ENCODE measurements around the genes RAB3IL1, SCGB2A2 and UQCC3.

DNA sequence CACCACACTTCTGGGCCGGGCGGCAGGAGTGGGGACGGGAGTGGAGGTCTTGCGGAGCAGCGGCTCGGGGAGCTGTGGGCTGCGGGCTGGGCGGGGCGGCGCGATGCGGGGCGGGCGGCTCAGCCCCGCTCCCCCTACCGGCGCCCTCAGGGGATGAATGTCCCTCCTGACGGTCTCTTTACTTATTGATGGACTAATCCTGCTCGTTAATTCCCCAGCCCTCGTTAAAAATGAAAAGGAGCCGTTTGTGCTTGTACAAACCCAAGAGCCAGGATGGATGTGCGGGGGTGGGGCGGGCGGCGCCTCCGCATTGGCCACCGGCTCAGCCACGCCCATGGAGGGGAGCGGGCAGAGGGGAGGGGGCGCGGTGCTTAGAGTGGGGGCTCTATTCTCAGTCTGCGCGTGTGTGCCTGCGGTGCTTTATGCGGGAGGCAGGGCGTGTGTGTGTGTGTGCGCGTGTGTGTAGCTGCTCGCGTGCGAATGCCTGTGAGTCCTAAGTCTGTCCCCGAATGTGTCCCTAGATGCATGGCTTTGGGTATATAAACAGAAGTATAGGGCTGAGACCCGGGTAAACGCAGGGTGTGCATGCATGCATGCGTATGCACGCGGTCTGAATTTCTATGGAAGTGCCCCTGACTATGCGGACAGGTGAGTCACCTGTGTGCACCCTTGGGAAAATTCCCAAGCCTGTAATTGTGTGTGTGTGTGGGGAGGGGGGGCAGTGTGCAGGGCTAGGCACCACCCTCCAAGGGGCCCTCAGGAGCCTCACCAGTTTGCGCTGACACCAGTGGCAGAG is 25.3 kb downstream of the SYT7 start:
- PRO-cap, result no peak

DNA sequence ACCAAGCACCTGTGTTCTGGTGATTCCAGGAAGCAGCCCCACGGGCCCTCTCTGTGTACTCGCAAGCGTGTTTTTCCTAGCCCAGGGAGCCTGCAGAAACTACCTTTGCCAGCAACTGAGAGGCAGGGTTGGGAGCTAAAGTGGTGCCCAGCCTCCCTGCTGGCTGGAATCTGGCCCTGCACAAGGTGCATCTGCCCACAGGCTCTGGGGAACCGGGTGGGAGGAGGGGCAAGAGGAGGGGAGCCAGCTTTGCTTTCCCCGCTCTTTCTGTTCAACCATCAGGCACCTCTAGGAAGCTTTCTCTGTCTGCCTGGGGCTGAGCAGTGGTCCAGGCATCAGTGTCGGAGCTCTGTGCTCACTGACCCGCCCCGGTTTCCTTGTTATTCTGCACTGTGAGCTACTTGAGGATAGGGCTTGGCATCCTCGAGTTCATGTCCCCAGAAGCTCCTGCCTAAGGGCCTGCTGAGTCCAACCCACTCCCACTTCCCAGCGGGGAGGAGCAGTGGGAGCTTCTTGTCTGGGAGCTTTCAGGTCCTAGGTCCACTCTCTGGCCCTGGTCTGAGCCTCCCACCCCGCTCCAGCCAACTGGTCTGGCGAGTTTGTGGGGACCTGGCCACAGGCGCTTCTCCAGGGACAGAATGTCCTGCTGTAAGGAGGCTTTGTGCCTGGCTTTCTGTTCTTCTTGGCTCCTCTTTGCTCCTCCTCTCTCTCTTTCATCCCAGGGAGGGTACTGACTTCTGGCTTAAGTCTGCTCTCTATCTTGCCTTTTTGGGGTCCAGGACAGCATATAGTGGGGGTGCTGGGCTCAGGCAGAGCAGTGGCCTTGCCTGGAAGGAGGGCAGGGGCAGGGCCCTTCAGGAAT is 15.0 kb downstream of the DAGLA start:
- PRO-cap, result no peak

GRCh38 chr11:61706442-61706947 is 26.3 kb downstream of the DAGLA start:
- PRO-cap, result no peak

DNA sequence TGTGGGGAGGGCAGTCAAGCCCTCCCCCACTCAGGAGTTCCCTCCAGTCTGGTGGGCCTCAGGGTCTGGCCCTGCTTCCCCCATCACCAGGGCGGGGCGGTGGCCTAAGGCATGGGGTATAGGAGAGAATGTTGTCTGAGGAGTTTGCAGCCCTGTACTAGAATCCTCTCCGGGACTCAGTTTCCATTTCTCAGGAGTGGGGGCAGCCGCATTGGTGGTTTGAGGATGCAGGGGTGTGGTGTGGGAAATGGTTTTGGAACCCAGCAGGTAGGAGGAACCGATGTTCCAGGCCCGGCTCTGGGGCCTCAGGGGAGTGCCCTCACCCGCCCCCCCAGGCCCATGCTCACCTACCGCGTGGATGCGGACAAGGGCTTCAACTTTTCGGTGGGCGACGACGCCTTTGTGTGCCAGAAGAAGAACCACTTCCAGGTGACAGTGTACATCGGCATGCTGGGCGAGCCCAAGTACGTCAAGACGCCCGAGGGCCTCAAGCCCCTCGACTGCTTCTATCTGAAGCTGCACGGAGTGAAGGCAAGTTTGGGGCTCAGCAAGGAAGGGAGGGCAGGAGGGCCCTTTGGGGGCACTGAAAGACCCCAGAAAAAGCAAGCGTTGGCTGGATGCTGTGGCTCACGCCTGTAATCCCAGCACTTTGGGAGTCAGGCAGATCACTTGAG is 18.6 kb downstream of the TMEM258 start:
- PRO-cap, result no peak

DNA sequence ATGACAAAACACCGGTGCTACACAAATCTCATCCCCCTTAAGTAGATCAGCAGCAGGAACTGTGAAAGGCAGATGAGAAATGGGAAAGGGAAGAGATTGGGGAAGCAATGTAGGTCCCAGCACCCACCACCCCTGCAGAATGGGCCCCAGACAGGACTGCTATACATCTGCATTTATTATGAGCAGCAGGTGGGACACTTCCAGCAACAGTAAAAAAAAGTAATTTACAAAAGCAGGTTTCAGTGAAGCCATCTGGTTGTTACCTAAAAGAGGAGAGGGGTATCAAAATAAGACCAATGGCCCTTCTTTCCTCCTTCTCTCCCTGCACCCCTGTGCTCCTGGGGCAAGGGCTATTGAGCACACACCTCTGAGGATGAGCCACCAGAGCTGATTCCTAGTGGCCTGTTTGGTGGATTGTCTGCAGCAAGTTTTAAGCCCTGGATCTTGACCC is 3.4 kb downstream of the TMEM258 start:
- PRO-cap, result no peak

DNA sequence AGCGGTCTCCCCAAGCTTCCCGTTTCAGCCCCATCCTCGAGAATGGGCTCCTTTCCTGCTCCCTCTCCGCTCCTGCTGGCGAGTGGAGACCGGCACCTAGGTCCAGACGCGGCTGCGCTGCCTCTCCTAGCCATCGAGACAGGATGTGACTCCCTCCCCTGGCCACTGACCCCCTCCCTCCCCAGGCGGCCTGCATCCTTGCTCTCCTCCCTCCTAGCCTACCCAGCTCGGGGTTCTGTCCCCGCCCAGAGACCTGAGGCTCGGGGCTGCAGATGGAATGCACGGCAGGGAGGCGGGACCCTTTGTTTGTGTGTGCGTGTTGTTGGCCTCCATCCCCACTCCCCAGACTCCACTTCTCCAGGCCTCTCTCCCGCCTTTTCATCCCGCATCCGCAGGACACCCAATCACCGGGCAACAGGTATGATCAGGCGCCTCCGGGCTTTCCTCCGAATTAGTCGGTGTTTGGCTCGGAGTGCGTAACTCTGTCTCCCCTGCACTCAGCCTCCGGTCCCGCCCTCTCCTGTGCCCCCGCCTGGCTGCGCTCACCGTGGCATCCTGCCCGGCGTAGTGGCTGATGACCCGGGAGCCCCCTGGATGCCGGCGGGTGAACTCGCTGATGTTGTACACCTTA is 679 bp downstream of the FADS1 start:
- PRO-cap, result bidirectional peak, plus-strand start at position 263 of the sequence, minus-strand start at position 140 of the sequence; bidirectional peak, plus-strand start at position 454 of the sequence, minus-strand start at position 457 of the sequence; bidirectional peak, plus-strand start at position 574 of the sequence, minus-strand start at position 506 of the sequence

DNA sequence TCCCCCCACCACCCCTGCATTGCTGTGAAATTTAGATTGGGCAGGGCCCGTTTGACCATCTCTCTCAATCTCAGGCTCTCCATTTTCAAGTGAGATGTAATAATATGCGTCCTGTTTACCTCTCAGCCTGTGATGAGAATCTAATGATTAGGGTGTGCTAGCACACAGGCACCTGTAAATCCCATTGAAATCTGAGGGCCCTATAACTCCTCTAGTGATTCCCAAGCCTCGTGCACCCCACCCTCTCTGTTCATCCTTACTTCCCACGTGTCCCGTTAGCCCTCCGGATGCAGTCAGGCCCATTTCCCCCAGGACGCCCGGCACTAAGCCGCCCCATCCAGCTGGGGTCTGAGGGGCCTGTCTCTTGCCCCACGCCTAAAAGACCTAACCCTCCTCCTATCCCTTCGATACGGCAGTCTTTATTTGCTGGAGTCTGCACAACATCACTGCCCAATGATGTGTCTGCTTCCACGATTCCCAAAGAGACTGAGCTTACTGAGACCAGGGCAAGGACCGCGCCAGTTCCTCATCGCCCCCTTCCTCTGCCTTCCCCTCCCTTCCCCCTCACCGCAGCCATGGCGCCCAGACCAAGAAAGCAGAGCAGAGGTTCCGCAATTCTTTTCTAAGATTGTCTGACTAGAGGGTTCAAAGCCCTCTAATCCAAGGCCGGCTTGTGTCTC is 1.1 kb upstream of the FADS2 start:
- PRO-cap, result no peak

DNA sequence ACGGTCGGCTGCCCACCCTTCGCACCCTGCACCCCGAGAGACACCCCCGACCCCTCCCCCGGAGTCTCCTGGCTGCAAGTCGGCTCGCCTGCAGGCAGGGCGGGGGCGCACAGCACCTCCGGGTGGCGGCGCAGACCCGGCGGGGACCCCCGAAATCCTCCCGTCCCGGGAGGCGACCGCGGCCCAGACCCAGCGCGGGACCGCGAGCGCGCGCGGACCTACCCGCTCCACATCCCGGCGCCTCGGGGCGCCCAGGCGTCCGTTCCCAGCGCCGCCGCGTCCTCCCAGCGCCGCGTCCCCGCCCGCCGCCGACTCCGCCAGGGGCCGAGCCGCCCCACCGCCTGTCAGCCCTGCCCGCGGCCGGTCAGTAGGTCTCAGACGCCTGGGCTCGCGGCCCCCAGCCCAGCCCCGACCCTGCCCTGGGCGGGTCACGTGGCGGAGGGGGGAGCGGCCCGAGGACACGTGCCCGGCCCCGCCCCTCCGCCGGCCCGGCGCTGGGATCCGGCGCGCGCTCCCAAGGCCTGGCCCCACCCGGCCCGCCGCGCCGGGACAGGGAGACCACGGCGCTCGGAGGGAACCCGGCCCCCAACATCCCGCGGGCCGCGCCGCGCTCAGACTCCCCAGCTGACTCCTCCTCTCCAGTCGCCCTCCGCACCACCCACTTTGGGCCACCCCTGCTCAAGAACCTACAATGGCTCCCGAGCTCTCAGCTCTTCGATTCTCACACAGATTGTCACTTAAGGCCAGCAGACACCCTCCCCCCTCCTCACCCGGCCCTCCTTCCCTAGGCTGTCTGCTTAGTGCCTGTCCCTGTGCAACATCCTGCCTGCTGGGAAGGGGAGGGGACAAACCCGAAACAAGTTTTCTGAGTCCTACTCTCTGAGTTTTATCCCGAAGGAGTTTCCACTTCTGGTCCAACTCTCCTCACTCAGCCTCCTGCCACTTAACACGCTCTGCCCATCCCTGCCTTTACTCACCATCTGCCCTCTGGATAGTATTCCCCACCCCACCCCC is at the start of gene RAB3IL1:
Gene RAB3IL1, minus strand, starts transcription at position 432 of the 1,014 bp plus-strand sequence.
- PRO-cap, result bidirectional peak, plus-strand start at position 530 of the sequence, minus-strand start at position 411 of the sequence

GRCh38 chr11:61959366-61960079 is 7.9 kb downstream of the FTH1 start:
- PRO-cap, result no peak

DNA sequence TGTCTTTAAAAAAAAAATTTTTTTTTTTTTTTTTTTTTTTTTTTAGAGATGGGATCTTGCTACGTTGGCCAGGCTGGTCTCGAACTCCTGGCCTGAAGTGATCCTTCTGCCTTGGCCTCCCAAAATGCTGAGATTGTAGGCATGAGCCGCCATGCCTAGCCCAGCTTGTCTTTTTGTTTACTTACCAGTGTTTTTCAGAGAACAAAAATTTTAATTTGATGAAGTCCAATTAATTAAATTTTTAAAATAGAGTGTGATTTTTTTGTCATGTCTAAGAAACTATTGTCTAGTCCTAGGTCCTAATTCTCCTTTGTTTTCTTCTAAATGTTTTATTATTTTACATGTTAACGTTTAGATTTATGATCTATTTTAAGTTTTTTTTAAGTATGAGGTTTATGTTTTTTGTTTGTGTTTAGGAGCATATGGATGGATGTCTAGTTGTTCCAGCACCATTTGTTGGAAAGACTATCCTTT is 29.9 kb downstream of the INCENP start:
- PRO-cap, result no peak

GRCh38 chr11:62269736-62270449 is at the start of gene SCGB2A2:
Gene SCGB2A2 (plus strand): TSS chr11:62270158.
- PRO-cap, result no peak

DNA sequence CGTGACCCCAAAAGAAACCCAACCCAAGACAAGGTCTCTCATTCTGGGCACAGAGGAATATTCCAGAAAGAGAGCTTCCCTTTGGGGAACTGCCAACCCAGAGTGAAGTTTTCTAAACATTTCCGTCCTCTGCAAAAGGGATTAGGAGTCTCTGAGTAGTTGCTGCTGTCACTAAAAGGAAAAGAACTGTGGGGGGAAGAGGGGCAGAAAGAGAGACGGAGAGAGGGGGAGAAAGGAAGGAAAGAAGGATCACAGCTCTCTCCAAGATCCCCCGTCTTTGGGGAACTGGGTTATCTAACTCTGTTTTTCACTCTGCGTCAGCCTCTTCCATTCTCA is 726 bp downstream of the SCGB1A1 start:
- PRO-cap, result no peak

DNA sequence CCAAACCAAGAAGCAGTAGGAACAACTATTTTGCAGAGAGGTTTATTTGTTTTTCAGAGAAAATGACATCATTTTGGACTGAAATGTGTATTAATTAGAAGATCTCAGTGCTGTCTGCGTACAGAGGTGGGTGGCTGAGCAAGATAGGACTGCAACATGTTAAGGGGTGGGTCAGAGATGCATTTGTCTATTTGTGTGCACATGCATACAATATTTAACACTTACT is 1.1 kb downstream of the SCGB1A1 start:
- PRO-cap, result no peak

- PRO-cap, result no peak
Measured at GRCh38 chr11:62427979-62428279, 9.1 kb downstream of the SCGB1A1 start.

GRCh38 chr11:62500113-62500965 is 46.3 kb downstream of the AHNAK start:
- PRO-cap, result no peak

DNA sequence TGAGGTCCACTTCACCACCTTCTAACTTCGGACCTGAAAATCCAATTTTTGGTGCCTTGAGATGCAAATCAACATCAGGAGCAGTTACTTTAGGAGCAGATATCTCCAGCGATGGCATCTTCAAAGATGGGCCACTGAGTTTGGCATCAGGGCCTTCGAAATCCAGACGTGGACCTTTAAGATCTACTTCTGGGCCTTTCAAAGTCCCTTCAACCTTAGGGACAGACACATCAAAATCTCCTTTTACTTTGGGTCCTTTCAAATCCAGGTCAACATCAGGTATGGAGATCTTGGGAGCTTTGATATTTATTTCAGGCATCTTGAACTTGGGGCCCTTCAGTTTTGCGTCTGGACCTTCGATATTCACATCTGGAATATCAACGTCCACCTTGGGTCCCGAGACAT is 27.0 kb downstream of the AHNAK start:
- PRO-cap, result no peak

- PRO-cap, result no peak
Measured at GRCh38 chr11:62570704-62571309, 2.9 kb downstream of the EEF1G start.

DNA sequence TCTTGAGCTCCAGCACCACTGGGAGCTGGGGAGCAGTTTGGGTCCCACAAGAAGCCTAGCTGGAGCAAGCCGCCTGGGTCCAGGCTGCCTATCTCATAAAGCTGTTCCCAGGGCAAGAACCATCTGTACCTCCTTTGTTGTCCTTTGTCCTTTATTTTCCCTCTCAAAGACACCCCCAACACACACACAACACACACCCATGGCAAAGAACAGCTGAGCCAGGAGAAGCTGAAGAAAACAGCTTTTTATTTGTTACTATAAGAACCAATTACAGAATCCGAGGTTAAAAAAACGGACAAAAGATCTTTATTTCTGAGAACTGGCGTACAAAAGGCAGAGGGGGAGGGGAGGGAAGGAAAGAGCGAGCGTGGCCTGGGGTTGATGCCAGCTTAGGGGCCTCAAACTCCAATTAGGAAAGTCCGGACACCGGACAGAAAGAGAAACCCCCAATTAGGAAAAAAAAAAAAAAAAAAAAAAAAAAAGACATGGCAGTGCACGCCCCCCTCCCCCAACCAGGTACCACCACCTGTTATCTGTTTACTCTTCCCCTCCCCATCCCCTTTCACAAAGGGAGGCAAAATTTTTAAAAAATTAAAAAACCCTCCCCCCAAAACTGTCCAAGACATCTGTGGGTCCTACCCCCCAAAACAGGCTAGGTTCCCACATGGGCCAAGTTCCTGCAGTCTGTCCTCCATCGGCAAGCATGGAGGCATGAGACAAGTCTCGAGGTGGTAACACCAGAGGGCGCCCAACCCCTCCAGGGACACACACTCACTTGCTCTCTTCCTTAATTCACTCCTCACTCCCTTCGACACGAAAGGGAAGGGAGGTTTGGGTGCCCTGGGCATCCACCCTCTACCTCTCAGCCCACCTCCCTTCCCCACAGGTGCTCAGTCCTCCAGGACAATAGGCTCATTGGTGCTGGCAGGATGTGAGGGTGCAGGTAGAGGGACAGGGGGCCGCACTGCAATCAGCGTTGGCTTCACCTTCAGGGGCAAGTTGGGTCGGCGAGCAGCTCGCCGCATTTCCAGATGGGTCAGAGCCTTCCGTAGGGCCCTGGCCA is 2.0 kb upstream of the TUT1 start:
- PRO-cap, result no peak

GRCh38 chr11:62599798-62600536 is 1.7 kb downstream of the MTA2 start:
- PRO-cap, result no peak

GRCh38 chr11:62671508-62672227 is at the start of gene UQCC3:
Gene UQCC3 (plus strand): TSS chr11:62671673.
- PRO-cap, result bidirectional peak, plus-strand start at chr11:62671673, minus-strand start at chr11:62671600; bidirectional peak, plus-strand start at chr11:62671891, minus-strand start at chr11:62671834

Measured in pulmonary lymph node (tissue), 1 donor.